CD14-positive monocyte (primary cell): ENCODE data around the genes KRTAP5-9 and KRTAP5-10.

GRCh38 chr11:69948139-69949305, 129.3 kb upstream of the FGF3 start:
- CAGE, long polyA plus RNA, result no peak

DNA sequence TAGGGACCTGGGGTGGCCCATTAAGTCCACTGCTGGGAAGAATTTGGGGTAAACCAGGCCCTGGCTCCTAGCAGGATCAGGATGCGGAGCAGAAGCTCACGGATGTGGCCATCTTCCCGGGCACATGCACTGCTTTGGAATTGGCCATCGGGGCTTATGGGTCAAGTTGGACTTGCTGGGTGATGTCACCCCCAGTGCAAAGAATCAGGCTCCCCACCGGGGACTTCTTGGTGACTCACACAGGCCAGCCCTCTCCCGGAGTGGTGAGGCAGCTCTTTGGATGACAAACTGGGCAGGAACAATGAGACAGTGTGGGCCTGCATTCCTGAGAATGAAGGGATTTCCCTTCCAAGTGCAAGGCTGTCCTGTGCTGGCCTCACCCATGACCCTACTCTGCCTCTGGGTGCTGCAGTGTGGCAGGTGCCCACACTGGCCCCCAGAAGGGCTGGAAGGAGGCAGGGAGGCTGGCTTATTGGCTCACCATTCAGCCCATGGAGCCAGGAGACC, 128.8 kb upstream of the ANO1 start:
- CAGE, long polyA plus RNA, result no peak

GRCh38 chr11:69965763-69966746, 112.1 kb upstream of the ANO1 start:
- CAGE, long polyA plus RNA, result no peak

DNA sequence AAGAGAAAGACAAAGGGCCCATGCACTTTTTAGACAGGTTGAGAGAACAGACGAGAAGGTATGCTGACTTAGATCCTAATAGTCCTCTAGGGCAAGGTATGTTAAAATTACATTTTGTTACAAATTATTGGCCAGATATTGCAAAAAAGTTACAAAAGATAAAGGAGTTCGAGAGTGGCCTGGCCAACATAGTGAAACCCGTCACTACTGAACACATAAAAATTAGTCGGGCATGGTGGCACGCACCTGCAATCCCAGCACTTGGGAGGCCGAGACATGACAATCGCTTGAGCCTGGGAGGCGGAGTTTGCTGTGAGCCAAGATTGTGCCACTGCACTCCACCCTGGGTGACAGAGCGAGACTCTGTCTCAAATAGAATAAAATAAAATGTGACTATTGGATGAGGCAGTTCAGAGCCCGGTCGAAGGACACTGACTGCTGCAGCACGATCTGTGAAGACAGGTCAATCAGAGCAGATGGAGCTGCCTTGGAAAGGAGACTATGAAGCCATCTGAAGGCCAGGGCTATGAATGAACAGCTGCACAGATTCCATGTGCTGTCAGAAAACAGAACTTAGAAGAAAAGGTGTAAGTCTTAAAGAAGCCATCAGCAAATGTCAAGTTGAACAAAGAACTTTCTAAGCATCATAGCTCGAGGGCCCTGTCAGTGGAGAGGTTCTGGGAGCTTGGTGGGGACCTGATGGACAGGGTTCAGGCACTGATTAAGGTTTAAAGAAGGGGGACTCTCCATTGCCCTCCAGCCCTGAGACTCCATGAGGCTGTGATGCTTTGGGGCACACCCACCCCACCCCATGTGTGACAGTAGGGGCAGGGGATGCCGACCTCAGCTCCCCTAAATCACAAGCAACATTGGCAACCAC, 37.6 kb upstream of the ANO1 start:
- CAGE, long polyA plus RNA, result no peak

GRCh38 chr11:70072235-70072729, 5.8 kb upstream of the ANO1 start:
- CAGE, long polyA plus RNA, result no peak

DNA sequence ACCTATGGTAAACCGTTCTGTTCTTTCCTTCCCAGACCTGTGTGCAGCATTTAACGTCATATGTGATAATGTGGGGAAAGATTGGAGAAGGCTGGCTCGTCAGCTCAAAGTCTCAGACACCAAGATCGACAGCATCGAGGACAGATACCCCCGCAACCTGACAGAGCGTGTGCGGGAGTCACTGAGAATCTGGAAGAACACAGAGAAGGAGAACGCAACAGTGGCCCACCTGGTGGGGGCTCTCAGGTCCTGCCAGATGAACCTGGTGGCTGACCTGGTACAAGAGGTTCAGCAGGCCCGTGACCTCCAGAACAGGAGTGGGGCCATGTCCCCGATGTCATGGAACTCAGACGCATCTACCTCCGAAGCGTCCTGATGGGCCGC, 3.0 kb downstream of the FADD start:
- CAGE, long polyA plus RNA, result no peak

- CAGE, long polyA plus RNA, result no peak
These were observed 18.6 kb upstream of the PPFIA1 start for GRCh38 chr11:70251850-70252364.

GRCh38 chr11:70321051-70321536, 50.6 kb downstream of the PPFIA1 start:
- CAGE, long polyA plus RNA, result no peak

DNA sequence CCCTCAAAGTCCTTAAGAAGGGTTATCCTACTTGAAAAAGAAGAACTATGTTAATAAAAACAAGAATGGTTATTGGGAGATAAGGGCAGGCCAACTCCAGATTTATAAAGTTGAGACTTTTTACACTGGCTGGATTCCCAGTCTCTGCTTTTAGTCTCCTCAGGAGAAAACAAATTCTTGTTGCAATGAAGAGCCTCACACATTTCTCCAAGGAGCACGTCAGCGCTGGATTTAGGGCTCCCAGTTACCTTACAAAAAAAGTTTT, 34.1 kb upstream of the CTTN start:
- CAGE, long polyA plus RNA, result no peak

DNA sequence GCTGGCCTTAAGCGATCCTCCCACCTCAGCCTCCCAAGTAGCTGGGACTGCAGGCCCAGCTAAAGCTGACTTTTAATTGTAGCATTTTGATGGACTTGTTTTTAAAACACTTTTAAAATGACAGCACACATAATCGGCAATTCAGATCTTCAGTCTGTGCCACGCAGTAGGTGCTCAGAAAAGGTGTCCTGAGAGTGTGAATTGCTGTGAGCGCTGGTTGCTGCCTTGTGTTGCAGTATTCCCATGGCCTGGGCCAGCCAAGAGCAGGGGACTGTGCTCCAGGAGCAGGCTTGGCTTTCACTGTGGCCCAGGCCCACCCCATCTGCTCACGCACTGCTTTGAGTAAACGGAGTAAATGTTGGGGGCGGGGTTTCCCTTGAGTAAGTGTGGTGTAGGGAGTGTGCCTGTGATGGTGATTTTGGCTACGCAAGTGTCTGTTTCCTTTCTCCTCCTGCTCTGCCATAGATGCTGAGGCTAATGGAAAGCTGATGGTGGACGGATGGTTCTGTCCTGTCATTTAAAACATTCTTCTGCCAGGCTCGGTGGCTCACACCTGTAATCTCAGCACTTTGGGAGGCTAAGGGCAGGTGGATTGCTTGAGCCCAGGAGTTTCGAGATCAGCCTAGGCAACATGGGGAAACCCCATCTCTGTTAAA, 2.3 kb downstream of the CTTN start:
- CAGE, long polyA plus RNA, result no peak

DNA sequence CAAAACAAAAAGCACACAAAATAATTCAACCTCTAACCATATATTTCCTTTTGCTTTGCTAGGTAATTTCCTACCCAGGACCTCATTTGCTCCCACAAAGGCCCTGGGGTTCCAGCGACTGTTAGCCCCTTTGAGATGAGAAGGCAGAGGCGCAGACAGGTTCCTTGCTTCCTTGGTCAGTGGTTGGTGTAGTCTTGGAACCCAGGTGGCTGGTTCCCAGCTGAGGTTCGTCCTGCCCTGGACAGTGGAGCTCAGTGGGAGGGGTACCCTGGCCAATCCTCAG, 61.6 kb downstream of the CTTN start:
- CAGE, long polyA plus RNA, result no peak

- CAGE, long polyA plus RNA, result no peak
These were observed 230.0 kb downstream of the CTTN start for GRCh38 chr11:70628269-70628767.

- CAGE, long polyA plus RNA, result no peak
These were observed 421.9 kb downstream of the CTTN start for GRCh38 chr11:70820284-70820619.

- CAGE, long polyA plus RNA, result no peak
These were observed 425.8 kb downstream of the SHANK2 start for GRCh38 chr11:70826326-70827189.

GRCh38 chr11:70908134-70908714, 344.2 kb downstream of the SHANK2 start:
- CAGE, long polyA plus RNA, result no peak

DNA sequence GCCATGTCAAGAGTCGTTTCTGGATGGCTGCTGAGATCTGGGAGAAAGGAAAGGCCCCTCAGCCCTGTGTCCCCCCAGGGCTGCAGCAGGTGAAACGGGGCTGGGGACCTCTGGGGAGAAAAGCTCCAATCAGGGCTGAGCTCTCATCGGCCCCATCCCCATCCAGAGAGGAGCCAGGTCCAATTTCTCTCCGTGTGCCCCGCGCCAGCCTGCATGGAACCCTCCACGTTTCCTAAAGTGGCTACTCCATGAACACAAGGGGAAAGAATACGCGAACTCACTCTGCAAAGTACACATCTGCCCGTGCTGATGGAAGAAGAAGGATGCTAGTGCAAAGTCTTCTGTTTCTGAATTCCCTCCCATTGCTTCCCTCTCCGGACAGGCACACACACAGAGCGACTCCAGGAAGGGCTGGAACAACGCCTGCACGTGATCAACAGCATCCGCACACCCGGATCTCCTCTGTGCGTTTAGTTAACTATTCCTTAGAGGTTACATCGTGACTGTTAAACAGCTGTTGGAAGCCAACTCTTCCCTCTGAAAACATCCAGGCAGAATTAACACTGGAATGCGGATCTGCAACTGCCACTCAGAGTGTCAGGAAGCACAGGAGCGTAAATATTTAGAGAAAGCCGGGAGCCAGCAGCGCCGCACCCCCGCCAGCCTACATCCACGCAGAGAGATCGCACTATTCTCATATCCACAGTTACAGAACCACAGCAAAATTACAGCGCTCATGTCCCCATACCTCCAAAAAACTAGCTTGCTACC, 46.4 kb downstream of the SHANK2 start:
- CAGE, long polyA plus RNA, result no peak

- CAGE, long polyA plus RNA, result no peak
These were observed 1.1 kb downstream of the SHANK2 start for GRCh38 chr11:71251223-71251711.

GRCh38 chr11:71282351-71282887, 30.0 kb upstream of the SHANK2 start:
- CAGE, long polyA plus RNA, result no peak

DNA sequence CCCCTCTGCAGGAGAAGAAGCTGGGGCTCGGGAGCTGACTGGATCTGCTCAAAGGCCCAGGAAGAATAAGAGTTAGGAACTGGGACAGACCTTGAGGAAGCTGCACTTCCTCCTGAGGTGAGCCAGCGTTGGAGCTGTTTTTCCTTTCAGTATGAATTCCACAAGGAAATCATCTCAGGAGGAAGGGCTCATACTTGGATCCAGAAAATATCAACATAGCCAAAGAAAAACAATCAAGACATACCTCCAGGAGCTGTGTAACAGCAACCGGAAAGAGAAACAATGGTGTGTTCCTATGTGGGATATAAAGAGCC, at the start of gene KRTAP5-9:
TSS of gene KRTAP5-9 (plus strand) at position 154 of the 314 bp plus-strand sequence.
- CAGE, long polyA plus RNA, result no peak

DNA sequence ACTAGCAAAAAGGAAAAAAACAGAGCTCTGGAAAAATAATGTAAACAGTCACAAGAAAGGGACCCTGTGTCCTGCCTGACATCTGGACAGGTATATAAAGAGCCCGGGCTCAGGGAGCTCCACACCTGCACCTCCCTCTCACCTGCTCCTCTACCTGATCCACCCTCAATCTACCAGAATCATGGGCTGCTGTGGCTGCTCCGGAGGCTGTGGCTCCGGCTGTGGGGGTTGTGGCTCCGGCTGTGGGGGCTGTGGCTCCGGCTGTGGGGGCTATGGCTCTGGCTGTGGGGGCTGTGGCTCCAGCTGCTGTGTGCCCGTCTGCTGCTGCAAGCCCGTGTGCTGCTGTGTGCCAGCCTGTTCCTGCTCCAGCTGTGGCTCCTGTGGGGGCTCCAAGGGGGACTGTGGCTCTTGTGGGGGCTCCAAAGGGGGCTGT, at the start of gene KRTAP5-10:
TSS of gene KRTAP5-10 (plus strand) at position 157 of the 433 bp plus-strand sequence.
- CAGE, long polyA plus RNA, result no peak